ENCODE data around the gene ABCC12.

GRCh38 chr16:48155872-48156345 lies at the start of gene ABCC12:
TSS of gene ABCC12 (minus strand) at chr16:48155993.
- RRBS: no CpG with 5 or more reads among the region's 8 CpGs

GRCh38 chr16:48246003-48246514 lies 1.3 kb downstream of the ABCC11 start:
- RRBS: no CpG with 5 or more reads among the region's 4 CpGs

DNA sequence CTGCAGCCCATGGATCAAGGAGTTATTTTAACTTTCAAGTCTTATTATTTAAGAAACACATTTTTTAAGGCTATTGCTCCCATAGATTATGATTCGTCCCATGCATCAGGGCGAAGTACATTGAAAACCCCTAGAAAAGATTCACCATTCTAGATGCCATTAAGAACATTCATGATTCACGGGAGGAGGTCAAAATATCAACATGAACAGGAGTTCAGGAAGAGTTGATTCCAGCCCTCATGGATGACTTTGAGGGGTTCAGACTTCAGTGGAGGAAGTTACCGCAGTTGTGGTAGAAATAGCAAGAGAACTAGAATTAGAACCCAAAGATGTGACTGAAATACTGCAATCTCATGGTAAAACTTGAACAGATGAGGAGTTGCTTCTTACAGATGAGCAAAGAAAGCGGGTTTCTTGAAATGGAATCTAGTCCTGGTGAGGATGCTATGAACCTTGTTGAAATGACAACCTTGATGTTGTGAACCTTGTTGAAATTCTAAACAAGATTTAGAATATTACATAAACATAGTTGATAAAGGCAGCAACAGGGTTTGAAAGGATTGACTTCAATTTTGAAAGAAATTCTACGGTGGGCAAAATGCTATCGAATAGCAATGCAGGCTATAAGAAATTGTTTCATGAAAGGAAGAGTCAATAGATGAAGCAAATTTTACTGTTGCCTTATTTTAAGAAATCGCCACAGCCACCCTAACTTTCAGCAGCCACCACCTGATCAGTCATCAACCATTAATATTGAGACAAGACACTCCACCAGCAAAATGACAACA lies 36.6 kb upstream of the ABCC11 start:
- RRBS: no CpG with 5 or more reads among the region's 8 CpGs

DNA sequence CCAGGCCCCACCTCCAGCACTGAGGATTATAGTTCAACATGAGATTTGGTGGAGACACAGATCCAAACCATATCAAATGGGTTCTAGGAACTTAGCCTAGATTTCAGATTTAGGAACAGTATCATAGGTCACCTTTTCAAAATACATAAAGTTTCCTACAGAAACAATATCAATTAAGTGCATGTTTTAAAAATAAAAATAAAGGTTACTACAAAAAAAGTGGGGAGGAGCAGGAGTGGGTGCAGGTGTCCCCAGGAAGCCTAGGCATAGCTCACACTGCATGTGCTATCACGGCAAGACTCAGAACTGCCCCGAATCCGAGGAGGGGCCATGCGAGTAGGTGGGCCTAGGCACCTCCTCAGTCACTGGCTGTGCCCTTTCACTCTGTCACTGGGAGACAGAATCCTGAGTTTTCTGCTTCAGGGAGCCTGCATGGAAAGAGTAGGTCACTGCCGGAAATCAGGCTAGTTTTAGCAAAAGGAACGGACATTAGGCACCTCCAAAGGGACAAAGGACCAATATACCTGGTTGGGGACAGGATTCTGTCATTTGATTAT lies 43.6 kb downstream of the SIAH1 start:
- RRBS: no CpG with 5 or more reads among the region's 6 CpGs

- RRBS: no CpG with 5 or more reads among the region's 12 CpGs
These were observed 32.5 kb downstream of the N4BP1 start for GRCh38 chr16:48577296-48578152.

DNA sequence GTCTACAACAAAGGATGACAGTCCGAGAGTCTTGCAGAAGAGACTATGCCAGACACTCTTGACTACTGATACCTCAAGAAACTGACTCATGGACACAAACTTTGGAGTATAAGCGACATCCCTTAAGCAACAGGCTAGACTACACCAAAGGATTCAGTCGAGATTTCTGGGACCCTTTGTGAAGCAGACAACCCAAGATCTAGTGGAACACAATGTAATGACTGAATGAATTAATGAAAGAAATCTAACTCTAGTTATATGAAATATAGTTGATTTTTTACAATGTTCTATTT lies 22.9 kb downstream of the N4BP1 start:
- RRBS: no CpG with 5 or more reads among the region's 3 CpGs

- RRBS: no CpG with 5 or more reads among the region's 18 CpGs
These were observed 1.7 kb downstream of the N4BP1 start for GRCh38 chr16:48608085-48608907.

DNA sequence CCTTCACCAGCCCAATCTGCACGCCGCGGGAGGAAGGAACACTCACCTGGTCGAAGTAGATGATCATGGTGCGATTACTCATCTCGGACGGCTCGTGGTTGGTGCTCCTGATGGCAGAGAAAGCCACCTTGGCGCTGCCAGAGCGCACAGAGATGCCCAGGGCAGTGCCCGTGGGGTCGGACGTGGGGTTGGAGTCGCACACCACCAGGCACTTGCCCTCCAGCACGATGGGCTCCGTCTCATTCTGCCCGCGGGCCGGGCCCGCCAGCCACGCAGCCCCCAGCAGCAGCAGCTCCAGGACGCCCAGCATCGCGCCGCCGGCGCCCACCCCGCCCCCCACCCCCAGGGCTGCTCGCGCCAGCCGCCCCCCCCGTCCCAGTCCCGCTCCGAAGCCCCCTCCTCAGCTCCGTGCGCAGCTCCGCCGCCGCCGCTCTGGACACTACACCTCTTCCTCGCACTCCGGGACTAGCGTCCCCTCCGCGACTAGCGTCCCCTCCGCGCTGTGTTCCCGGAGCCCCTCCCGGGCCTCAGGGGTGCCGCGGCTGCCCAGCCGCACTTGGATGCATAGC lies 398 bp downstream of the CBLN1 start:
- RRBS: 7% methylated on average over 16 of the region's 53 CpGs

DNA sequence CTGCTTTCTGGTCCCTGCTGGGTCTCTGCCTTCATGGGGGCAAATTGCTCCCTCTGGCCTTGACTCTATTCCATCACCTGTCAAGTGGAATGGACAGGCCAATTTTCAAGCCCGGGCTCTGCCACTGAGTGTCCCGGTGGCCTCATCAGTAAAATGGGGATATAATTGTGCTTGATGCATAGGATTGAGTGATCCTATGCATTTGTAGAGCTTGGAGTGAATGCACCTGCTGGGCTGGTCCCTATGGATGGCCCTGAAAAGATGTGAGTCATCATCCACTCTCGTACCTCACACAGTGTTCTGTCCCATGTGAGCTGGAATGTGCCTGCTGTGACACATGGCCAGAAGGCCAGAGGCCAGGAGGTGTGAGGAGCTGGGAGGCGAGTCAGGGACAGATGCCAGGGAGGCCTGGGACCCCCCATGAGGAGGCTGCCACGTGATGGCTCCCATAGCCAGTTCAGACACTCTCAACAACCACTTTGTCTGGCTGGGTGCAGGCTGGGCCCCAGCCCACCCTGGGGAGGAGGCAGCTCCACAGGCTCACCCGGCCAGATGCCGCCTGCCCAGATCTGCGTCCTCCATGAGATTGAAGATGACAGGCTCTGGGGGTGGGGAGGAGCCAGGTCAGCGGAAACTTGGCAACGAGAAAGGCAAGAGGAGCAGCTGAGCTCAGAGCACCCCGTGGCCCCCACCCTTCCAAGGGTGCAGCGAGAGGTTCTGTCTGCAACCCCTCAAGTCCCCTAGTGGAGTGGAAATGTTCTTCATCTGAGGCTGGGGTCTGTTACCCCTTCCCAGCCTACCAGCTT lies 168.8 kb downstream of the C16orf78 start:
- RRBS: no CpG with 5 or more reads among the region's 12 CpGs

DNA sequence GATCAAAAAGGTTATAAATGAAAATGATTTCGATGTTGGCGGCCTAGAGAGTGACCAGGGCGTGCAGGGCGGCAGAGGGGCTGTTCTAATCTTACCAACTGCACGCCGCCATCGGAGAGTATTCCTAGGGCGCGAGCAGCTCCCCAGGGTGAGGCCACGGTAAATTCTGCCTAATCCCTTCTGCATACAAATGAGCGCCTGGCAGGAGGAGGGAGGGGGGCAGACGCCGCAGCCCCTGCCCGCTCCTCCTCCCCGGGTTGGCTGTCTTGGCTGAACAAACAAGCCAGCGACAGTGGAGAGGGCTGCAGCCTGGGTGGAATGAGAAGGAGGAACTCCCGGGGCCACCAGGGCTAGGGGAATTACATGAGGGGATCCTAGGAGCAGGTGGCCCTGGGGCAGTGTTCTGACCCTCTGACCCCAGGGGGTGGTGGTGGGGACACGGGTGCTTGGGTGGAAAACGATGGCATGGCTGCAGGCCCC lies 183.5 kb downstream of the C16orf78 start:
- RRBS: 42% methylated on average over 3 of the region's 19 CpGs

- RRBS: no CpG with 5 or more reads among the region's 3 CpGs
These were observed 207.0 kb downstream of the ZNF423 start for GRCh38 chr16:49648831-49649432.

DNA sequence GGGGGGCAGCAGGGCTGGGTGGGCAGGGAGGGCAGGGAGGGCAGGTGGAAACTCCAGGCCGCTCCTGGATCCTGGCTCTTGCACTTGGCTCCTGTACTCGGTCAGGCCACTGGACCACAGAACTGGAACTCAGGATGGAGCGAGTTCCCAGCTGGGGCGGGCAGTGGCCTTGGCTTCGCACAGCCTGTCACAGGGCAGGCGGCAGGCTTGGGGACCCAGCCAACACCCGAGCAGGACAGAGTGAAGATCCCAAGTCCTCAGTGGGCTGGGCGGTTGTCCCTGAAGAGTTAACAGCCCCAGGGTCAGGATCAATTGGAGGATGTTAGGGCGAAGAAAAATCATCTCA lies 22.1 kb downstream of the ZNF423 start:
- RRBS: no CpG with 5 or more reads among the region's 9 CpGs

DNA sequence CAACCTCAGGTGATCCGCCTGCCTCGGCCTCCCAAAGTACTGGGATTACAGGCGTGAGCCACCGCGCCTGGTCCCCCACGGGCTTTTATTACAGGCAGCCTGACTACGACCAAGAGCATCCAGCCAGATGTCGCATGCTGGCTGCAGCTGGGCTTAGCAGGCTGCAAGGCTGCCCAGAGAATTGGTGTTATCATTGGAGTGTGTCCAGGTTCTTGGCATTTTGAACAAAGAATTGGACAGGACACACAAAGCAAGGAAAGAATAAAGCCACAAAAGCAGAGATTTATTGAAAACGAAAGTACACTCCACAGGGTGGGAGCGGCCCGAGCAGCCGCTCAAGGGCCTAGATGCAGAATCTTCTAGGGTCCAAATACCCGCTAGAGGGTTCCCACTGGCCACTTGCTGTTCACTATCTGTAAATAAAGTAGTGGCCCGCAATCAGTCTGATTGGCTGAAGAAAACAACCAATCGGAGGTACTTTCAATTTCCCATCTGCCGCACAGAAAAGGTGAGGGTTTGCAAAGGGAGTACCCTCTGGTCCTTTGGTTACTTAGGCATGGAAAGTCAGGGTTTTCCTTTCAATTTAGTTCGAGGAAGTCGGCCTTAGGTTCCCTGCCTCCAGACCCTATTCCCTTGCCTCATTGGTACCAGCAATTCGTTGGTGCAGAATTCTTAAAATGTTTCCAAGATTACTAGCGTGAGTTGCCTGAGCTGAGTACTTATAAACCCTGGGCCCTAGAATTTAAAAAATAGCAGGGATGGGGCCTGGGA lies 38.6 kb upstream of the CNEP1R1 start:
- RRBS: no CpG with 5 or more reads among the region's 20 CpGs

DNA sequence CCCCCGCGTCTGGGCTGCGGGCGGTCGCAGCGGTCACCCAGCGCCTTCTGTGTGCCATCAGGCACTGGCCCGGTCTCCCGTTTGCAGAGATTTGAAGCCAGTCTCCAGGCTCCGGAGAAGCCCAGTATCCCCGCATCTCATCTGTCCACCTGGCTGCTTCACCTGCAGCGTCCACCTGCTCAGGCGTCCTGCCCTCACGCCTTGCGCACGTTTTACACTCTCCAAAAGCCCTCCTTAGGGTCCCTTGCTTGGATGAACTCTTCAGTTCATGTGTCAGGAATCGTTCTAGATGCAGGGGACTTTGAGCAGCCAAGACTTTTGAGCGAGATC lies 776 bp downstream of the HEATR3 start:
- RRBS: no CpG with 5 or more reads among the region's 18 CpGs

DNA sequence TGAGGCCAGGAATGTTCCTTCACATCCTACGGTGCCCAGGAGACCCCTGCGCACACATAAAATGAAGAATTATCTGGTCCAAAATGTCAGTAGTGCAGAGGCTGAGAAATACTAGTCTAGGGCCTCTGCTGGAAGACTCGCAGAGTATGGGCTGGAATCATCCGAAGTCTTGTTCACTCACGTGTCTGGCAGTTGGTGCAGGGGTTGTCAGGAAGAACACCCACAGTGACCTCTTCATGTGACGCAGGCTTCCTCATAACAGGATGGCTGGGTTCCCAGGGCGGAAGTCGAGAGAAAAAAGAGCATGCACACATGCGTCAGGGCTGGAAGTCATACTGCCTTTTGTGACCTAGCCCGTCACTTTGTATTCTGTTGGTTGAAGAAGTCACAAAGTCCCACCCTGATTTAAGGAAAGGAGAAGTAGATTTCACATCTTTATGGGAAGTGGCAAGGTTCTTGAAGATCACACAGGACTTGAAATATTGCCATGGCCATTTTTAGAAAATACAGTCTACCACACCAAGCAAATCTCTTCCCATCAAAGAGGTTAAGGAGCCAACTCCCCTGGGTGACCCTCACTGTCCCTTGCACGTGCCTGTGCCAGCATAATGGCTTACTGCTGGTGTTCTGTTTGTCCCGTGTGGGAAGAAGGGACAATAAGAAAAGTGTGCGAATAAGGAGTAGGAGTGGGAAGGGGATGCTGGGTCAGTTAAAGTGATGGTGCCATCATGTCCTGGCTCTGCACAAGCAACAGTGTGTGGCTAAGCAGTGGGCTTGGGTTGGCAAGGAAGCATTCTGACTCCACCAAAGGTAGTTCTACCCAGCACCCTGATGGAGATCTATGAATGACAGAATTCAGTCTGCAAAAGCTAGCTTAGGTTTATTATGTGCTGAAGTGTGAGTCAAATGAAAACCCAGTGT lies 28.0 kb downstream of the HEATR3 start:
- RRBS: no CpG with 5 or more reads among the region's 13 CpGs

- RRBS: no CpG with 5 or more reads among the region's 8 CpGs
These were observed 17.1 kb downstream of the ADCY7 start for GRCh38 chr16:50283290-50283932.

GRCh38 chr16:50603014-50604077 lies 55.1 kb downstream of the NKD1 start:
- RRBS: 13% methylated on average over 9 of the region's 21 CpGs

GRCh38 chr16:50800982-50801941 lies 59.4 kb downstream of the CYLD start:
- RRBS: no CpG with 5 or more reads among the region's 4 CpGs

DNA sequence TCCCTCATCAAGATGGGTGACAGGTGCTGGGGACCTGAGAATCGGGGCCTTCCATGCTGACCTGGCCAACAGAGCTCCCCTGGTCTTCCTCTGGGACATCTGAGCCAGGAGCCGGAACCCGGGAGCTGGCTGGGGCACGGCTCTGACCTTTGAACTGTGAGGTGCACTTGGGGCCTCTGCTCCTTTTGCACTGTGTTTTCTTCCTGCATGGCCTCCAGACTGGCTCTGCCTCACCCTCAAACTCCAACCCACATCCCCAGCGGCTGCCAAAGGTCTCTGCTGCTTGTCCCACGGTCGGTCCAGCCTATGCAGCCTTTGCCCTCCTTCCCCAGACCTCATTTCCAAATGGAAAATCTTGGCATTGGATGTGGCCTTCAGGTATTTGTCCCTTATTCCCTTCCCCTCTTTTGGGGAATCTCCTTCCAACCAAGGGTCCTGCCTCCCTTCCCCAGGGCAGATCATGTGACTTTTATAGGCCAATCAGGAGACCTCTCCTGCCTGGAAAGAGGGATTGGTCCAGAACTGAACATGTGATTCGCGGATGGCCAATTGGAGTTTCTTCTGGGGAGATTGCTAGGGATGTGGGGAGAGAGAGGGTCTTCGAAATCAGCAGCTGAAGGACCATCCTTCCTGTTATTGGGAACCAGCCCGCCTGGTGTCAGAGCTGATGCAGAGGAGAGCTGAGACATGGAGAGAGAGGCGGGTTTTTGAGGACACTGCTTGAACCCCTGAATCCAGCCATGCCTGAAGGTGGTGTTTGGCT lies 117.9 kb downstream of the CYLD start:
- RRBS: no CpG with 5 or more reads among the region's 12 CpGs

All from AG09309 (cell line).